Mesenchymal stem cell of the bone marrow (primary cell): Measurements from ENCODE around the gene ATXN10.

DNA sequence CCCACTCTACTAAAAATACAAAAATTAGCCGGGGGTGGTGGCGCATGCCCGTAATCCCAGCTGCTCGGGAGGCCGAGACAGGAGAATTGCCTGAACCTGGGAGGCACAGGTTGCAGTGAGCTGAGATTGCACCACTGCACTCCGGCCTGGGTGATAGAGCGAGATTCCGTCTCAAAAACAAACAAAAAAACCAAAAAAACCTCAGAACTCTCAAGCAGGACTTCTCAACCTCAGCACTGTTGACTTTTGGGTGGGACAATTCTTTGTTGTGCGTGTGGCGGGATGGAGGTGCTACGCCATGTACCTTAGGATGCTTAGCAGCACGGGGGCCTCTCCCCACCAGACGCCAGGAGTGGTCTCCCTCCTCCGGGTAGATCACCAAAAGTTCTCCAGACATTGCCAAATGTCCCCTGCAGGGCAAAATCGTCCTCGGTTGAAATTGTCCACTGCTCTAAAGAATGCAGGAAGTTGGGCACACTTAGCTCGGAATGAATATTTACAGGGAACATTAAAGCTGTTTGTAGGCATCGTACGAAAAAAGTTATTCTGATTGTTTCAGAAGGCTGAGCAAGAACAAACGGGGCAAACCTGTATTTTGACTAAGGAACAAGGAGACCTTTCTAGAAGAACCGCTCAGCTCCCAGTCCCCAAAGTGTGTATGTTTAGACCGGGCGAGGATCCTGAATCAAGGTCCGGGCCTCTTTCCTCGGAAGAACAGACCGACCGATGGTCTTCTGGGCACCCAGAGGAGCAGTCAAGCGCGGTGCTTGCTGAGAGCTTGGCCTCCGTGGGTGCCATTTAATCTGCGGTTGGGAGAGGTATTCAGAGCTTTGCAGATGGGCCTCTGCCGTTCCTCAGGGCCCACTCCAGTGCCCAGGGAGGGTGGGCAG lies 26.8 kb upstream of the ATXN10 start:
- CAGE, long polyA plus RNA = no peak

DNA sequence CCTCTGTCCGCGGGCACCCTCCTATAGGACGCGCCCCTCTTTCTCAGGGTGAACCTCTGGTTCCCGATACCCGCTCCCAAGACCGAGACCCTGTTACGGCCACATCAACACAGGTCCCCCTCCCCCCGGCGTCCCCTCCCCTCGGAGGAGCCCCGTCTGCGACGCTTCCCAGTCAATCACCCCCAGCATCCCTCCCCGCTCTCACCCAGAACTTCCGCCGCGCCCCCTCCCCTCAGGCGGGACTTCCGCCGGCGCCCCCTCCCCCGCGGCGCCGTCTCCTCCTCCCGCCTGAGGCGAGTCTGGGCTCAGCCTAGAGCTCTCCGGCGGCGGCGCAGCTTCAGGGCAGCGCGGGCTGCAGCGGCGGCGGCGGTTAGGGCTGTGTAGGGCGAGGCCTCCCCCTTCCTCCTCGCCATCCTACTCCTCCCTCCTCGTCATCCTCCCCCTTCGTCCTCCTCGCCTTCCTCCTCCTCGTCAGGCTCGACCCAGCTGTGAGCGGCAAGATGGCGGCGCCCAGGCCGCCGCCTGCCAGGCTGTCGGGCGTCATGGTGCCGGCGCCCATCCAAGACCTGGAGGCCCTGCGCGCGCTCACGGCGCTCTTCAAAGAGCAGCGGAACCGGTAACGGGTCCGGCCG lies at the start of gene ATXN10:
ATXN10 (plus strand) TSS at position 271 of the 632 bp plus-strand sequence.
- CAGE, long polyA plus RNA = no peak

DNA sequence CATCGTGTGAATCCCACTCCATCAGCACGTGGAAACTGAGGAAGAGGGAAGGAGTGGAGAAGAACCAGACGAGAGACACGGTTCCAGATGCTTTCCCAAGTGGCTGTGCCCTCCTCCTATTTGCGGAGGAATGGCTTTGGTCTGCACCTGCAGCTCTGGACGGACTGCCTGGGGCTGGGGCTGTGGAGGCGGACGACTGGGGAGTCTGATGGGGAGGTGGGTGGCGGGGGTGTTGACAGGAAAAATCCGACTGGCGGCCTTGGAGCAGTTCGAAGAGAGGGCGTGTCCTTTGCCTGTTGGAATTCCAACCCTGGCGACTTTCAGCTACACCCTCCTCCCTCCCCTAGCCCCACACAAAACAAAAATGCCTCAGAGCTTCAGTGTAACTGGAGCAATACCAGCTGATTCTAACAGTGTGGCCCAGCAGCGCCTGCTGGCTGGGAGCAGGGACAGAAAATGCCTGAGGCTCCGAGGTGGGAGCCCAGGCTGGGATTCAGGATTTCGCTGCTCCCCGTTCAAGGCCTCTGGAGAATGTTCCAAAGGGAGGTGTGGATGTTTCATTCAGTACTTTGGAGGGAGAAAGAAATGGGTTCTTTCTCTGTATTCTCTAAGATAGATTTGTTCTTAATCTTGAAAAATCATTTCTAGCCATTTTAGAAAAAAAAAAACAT lies 85.5 kb downstream of the ATXN10 start:
- CAGE, long polyA plus RNA = no peak

DNA sequence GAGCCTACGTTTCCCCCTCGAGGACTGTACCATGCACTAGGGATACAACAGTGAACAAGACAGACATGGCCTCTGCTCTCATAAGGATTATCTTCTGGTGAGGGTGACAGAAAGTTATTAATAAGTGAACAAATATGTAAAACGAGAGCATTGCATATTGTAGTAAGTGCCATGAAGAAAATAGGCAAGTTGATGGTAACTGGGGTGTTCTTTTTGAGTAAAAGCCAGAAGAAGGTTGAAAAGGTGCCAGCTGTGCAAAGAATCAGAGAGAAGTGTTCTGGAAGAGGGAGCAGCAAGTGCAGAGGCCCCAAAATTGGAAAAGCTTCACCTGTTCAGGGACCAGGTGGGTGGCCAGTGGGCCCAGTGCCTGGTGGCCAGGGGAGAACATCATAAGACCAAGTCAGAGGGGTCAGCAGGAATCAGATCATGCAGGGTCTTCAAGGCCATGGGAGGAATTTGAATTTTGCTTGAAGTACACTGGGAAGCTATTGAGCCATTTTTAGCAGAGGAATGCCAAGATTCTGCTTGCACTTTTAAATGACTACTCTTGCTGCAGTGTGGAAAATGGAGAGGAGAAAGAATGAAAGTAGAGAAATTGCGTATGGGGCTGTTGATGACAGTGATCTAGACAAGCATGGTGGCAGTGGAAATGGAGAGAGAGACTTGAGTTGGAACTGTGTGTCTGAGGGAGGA lies 128.3 kb downstream of the WNT7B start:
- CAGE, long polyA plus RNA = no peak

DNA sequence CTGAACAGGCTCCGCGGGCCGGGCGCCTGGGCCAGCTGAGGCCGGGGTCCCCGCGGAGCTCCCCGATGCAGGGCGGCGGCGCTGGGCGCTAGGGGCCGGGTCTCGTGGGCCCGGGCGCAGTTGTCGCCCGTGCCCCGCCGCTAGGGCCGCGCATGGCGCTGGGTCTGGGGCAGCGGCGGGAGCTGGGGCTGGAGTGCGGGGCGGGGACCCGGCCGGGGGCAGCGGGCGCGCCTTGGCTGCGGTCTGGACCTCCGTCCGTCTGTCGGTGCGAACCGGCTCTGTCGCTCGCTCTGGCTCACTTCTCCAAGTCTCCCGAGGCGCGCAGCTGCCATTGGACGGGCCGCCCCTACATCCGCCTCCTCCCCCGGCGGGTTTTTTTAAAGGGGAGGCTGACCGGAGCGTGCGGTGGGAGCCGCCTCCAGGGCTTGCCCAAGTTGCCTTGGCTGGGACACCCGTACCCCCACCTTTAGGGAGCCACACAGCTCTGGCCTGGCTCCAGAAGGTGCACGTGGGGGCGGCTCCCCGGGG lies 4.6 kb downstream of the WNT7B start:
- CAGE, long polyA plus RNA = no peak

GRCh38 chr22:46013122-46014431 lies 36.6 kb upstream of the WNT7B start:
- CAGE, long polyA plus RNA = no peak

DNA sequence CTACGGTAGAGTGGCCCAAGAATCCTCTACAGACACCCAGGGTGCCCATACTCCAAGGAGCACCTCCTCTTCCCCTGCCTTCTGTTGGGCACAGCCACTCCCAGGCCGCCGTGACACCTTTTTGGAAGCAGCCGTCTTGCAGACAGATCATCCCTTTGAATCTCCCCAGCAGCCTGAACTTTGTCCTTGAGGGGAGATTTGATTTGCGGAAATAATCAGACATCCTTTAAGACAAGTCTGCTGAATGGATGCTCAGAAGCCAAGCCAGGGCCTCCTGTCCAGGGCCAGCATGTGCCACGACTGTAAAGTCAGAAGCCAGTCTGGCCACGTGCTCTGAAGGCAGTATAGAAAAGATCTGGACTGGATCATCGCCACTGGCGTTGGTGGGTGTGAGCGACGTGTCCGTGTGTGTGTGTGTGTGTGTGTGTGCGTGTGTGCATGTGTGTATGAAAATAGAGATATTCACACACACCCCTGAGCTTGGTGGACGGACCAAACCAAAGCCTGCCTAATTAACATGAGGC lies 61.6 kb upstream of the WNT7B start:
- CAGE, long polyA plus RNA = no peak

DNA sequence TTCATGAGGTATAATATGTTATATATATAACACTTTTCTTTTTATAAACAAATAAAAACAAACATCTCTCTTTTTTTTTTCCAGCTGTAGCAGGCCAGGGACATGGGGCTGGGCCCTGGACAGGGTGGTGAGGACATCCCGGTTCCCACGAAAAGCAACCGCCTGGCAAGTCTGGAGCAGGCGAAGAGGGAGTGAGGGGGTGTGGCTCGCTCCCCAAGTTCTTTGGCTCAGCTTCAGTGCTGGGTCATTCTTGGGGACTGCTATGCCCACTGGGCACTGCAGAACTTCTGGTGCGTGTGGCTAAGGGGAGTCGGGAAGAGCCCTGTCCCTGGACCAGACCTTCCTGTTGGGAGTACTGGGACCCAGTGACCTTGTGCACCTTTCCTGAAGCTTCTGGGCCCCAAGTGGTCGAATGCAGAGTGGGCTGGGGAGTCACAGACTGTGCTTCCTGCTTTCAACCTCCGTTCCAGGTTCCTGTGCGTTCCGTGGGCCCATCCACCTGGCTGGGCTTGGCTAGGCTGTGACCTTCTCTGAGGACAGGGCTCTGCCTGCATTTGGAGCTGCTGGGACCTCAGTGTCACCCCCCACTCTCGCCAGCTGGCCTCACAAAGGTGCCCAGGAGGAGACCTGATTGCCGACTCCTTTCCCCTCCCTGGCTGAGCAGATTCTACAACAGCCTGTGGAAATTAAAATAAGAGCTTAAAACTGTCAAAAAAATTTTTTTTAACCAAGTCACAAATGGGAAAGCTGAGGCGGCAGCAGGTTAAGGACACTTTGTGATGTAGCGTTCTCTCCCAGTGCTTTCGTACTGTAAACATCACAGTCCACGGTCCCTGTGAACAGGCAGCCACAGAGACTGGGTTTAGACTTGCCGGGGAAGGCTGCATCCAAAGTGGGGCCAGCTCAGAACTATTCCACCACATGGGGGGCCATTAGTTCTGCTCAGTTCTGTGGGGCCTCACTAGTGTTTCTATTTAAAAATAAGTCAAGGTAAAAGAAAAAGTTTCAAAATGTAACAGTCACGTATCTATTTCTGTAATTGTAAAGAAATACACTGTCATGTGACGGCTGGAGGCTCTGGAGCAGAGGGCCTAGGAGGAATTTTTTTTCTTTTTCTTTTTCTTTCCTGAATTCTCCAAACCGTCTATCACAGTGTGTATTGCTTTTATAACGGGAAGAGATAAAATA lies 63.8 kb upstream of the WNT7B start:
- CAGE, long polyA plus RNA = no peak

GRCh38 chr22:46054002-46054737 lies 77.2 kb upstream of the WNT7B start:
- CAGE, long polyA plus RNA = no peak

GRCh38 chr22:46057730-46058561 lies 81.0 kb upstream of the WNT7B start:
- CAGE, long polyA plus RNA = no peak

DNA sequence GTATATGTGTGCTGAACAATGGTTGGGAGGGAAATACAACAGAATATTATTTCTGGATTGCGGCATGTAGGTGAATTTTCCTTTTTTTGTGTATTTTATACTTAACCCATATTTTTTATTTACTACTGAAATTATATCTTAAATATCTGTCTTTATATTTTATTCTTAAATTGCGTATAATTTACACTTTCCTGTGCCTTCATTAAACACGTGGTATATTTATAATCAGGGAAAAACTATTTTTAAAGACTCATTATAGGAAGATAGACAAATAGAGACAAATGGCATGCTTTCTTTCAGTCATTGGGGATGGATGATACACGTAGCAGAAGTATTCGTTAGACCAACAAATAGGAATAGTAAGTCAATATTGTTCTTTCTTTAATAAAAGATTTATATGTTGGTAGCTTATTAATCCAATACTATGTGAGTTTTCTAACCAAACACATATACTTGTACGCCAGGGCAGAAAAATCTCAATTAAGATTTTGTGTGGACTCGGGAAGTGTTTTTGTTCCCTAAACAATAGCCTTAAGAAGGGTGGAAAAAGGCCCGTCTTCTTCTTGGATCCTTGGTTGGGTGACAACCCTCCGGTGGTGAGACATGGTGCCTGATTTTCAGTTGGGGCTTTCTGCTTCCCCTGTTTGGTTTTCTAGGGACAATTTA lies 83.3 kb upstream of the WNT7B start:
- CAGE, long polyA plus RNA = no peak

GRCh38 chr22:46061455-46062487 lies 84.8 kb upstream of the WNT7B start:
- CAGE, long polyA plus RNA = no peak

DNA sequence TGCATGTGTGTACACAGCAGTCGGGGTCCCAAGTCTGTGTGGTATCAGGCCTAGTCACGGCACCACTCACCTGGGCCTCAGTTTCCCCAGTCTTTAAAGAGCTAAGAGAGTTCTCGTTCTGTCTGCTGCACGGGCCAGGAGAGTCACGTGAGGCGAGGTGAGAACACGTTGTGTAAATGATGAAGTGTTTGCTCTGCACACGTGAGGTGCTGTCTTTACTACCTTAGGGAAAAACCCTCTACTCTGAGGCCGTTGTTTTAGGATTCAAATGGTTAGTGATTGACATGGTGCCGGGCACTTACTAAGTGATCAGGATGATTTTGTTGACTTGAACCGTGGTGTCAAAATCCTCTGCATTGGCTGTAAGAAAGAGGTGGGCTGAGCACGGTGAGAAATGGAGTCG lies 86.5 kb upstream of the PPARA start:
- CAGE, long polyA plus RNA = no peak

GRCh38 chr22:46069508-46069985 lies 80.8 kb upstream of the PPARA start:
- CAGE, long polyA plus RNA = no peak

GRCh38 chr22:46071248-46071657 lies 79.1 kb upstream of the PPARA start:
- CAGE, long polyA plus RNA = no peak

DNA sequence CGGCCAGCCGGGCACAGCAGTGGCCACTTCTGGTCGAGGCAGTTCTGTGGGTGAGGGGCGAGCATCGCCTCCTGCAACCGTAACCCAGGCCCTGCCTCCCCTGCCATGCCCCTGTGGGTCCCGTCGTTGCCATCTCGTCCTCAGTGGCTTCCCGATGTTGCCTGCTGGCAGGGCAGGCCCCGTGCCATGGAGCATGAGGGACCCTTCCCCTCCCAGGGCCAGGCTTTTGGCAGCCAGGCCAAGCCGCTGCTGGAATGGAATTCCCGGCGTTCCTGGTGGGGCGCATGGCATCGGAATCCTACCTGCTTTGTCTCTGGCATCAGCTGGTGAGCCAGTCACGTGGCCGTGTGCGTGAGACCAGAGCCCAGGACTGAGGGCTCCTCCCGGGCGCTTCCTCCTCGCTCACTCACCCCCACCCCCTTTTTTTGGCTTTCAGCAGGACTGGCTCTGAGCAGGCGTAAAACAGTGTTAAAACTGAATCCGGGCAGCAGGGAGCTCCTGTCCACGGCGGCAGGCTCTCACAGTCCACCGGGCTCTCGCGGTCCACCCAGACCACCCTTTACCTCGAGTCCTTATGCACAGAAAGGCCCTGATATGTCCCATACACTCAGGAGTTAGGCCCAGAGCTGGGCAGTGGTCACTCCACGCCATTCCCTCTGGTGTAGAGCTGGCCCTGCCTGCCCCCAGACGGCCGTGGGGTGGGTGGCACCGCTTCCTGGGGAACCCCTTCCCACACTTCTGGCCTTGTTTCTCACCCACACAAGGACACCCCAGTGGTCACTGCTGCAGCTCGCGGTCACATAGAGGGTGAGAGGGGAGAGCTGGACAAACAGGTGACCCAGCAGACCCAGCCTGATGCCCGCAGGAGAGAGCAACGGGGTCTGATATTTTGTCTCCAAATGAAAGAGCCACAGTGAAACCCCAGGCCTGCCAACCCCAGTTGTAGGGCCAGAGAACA lies 71.5 kb upstream of the PPARA start:
- CAGE, long polyA plus RNA = no peak

- CAGE, long polyA plus RNA = no peak
Measured at GRCh38 chr22:46096871-46097832, 53.2 kb upstream of the PPARA start.

GRCh38 chr22:46106789-46107757 lies 43.3 kb upstream of the PPARA start:
- CAGE, long polyA plus RNA = no peak

DNA sequence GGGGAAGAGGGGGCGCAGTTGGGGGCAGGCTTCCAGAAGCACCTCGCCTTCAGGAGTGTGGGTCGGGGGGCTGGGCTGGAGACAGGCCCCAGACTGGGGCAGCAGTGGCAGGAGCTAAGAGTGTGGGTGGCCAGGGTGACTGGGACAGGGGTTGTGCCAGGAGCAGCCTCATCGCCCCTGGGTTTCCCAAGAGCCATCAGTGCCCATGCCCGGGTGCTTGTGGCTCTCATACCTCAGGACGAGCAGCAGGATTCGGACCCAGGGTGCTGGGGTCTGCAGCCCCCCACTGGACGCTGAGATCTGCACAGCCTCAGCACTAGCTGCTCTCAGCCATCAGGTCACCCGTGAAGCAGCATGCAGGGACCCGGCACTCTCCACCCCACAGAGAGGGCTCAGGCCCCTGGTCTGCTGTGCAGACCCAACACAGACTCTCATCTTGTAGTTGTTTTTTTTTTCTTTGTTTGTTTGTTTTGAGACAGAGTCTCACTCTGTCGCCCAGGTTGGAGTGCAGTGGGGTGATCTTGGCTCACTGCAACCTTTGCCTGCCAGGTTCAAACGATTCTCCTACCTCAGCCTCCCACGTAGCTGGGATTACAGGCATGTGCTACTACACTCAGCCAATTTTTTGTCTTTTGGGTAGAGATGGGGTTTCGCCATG lies 18.4 kb upstream of the PPARA start:
- CAGE, long polyA plus RNA = no peak

DNA sequence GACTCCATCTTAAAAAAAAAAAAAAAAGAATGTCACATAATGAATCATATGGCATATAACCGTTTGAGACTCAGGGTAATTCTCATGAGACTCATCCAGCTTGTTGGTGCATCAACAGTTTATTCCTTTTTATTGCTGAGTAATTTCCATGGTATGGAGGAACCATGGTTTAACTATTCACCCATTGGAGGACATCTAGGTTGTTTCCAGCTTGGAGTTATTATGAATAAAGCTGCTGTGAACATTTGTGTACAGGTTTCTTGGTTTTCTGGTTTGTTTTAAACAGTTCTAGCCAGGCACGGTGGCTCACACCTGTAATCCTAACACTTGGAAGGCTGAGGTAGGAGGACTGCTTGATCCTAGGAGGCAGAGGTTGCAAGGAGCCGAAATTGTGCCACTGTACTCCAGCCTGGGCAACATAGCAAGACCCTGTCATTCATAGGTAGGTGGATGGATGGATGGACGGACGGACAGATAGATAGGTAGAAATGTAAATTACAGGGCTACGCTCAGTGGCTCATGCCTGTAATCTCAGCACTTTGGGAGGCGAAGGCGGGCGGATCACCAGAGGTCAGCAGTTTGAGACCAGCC lies 25.5 kb downstream of the PPARA start:
- CAGE, long polyA plus RNA = no peak